Brain (tissue), 1 donor: ENCODE measurements around a stretch of chr11.

DNA sequence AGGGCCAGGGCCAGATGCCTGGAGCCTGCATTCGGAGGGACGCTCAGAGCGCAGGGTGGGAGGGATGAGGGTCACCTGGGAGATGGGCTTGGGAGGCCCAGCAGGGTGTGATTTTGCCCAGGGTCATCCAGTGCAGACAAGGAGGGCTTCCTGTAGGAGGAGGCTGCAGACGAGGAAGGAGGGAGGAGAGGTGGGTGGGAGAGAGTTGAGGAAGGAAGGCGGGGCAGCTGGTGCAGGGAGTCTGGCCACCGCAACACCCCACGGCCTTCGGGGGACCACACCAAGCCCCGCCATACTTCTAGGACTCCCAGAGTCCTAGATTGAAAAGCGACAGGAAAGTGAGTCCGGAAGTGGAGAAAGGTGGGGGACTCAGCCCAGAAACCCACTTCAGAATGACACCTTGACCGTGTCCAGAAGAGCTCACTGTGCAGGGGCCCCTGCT is 10.5 kb downstream of the TNNT3 start:
- RRBS = no CpG with 5 or more reads among the region's 12 CpGs

DNA sequence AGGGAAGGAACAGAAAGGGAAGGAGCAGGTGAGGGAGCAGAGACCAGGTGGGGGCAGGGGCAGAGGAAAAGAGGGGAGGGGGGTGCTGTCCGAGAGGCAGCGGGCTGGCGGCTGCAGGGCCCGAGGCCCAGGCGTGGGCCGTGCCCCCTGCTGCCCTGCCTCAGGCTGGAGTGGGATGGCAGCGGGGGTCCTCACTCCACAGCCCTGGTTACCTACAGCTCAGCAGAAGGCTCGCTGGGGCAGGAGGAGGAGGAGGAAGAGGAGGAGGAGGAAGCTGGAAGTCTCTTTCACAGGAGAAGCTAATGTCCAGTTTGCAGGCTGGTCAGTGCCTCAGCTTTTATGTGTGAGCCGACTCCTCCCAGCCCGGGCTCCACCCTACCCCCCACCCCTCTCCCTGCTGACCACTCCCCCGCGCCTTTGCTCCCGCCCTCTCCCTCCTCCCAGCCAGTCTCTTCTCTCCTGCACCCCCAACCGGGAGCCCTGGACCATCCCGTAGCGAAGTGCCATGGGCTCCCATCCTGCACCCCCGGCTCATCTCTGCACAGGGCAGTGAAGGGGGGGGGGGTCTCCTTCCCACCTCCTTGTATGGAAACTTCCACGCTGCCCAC is 2.1 kb downstream of the IGF2 start:
- RRBS = 3% methylated on average over 5 of the region's 18 CpGs

- RRBS = 3% methylated on average over 6 of the region's 58 CpGs
Measured at GRCh38 chr11:2140750-2141521, 1.7 kb upstream of the IGF2 start.

GRCh38 chr11:2166110-2166511 is 5.1 kb upstream of the INS start:
- RRBS = 7% methylated on average over 20 of the region's 37 CpGs

GRCh38 chr11:2385648-2386232 is 8.6 kb downstream of the CD81 start:
- RRBS = 43% methylated on average over 5 of the region's 23 CpGs

GRCh38 chr11:2461188-2461704 is 16.4 kb downstream of the KCNQ1 start:
- RRBS = 67% methylated on average over 6 of the region's 15 CpGs

DNA sequence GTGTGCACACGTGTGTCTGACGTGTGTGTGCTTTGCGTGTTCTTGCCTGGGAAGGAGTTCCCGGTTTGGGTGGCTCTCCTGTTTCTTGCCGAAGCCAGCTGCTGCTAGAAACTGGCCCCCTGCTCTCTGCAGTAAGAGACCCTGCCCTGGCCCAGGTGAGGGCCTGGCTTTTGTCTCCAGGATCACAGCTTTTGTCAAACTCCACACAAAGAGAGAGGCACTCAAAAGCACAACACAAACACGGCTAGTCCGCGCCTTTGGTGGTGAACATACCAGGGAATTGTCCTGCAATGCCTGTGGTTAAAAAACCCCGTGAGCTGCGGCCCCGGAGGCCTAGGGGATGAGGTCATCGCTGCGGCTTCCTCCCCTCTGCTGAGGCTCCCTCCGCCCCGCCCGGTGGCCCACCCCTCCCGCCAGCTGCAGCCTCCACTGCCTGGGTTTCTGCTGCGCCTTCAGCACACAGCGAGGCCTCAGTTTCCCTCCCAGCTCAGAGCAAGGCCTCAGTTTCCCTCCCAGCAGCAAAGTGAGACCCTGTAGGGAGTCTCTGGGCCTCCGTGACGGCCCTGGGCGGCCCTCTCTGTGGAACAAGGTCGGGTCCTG is 88.9 kb downstream of the KCNQ1 start:
- RRBS = 47% methylated on average over 6 of the region's 23 CpGs

DNA sequence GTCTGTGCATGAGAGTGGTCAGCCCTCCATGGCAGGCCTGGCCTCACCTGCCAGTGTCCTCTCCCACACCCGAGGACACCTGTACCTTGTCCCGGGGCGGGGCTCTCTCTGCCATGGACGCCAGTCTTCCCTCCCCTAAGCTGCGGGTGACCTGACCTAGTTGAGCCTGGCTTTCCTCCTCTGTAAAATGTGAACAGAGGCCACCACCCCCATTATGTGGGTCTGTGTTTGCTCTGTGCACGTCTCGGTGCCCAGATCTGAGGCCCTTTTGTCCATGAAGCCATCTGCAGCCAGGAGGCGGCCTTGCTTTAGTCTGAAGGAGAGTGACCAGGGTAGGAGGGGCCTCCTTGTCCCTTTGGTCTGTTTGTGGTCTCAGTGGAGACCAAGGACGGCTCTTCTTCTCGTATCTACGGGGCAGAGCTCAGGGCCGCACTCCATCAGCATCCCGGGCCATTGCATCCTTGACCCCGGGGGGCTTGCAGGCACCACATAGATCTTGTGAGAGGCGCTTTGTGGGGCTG is 121.5 kb downstream of the KCNQ1 start:
- RRBS = 100% methylated on average over 1 of the region's 15 CpGs

- RRBS = no CpG with 5 or more reads among the region's 2 CpGs
Measured at GRCh38 chr11:2656828-2657574, 212.2 kb downstream of the KCNQ1 start.

DNA sequence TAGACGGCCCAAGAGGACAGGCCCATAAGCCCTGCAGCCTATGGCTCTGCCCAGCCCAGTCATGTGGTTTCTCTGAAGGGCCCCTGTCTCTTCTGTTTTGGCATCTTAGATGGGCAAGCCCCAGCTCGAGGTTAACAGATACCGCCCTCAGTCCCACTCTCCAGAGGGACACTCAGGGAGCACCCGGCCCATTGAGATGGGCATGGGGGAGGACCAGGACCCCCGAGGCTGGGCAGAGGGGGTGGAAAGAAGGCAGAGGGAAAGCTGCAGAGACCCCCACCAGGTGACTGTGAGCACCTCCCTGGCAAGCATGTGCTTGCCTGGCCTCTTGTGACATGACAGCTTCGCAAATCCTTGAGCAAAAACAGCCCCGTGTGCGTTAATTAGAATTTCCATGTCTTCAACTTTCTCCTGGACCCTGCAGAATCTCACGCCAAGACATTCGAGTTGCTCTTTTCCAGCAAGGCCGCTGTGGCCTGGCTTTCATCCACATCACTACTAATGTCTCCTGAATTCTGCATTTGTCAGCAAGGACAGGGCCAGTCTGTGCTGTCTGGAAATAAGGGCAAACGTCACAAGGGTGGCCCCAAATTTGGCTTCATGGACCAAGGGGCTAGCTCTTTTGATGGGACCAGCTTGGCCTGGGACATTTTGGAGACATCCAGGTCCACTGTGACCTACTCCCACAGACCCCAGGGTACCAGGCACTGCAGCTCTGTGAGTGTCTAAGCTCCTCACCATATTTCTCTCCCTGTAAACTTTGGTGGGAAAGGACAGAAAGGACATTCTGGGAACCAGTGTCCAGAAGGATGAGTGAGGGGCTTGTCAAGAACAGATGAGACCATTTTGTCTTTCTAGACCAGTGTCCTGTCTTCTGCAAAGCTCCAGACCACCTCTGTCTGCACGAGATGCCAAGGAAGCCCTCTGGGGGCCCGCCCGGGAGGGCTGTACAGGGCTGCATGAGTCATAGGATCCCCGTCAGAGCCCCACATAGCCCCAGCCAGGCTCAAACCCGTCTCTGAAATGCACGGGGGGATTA is 219.2 kb downstream of the CDKN1C start:
- RRBS = no CpG with 5 or more reads among the region's 18 CpGs

DNA sequence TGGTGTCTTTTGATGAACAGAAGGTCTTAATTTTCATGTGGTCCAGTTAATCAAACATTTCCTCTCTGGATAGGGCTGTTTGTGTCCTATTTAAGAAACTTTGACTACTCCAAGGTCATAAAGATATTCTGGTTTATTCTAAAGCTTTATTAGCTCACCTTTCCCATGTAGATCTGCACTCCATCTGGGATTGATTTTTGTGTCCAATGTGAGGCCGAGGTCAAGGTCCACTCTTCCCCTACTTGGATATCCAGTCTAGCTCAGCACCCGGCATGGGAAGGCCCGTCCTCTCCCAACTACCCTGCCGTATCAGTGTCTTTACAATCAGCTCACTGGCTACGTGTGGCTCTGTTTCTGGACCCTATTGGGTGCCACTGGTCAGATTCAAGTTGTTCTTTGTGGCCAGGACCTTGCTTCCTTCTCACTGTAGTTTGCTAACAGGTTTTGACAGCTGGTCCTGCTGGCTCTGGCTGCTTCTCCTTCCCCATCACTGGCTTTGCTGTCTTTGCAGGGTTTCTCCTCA is 216.7 kb downstream of the CDKN1C start:
- RRBS = no CpG with 5 or more reads among the region's 5 CpGs

- RRBS = 45% methylated on average over 8 of the region's 16 CpGs
Measured at GRCh38 chr11:2804869-2805457, 80.6 kb downstream of the CDKN1C start.

GRCh38 chr11:2812223-2813093 is 73.1 kb downstream of the CDKN1C start:
- RRBS = 63% methylated on average over 6 of the region's 19 CpGs

DNA sequence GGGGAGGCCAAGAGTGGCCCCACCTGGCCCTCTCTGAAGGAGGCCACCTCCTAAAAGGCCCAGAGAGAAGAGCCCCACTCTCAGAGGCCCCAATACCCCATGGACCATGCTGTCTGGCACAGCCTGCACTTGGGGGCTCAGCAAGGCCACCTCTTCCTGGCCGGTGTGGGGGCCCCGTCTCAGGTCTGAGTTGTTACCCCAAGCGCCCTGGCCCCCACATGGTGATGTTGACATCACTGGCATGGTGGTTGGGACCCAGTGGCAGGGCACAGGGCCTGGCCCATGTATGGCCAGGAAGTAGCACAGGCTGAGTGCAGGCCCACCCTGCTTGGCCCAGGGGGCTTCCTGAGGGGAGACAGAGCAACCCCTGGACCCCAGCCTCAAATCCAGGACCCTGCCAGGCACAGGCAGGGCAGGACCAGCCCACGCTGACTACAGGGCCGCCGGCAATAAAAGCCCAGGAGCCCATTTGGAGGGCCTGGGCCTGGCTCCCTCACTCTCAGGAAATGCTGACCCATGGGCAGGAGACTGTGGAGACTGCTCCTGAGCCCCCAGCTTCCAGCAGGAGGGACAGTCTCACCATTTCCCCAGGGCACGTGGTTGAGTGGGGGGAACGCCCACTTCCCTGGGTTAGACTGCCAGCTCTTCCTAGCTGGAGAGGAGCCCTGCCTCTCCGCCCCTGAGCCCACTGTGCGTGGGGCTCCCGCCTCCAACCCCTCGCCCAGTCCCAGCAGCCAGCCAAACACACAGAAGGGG is 37.4 kb downstream of the CDKN1C start:
- RRBS = no CpG with 5 or more reads among the region's 12 CpGs

GRCh38 chr11:2887037-2887519 is 1.5 kb upstream of the CDKN1C start:
- RRBS = no CpG with 5 or more reads among the region's 6 CpGs

DNA sequence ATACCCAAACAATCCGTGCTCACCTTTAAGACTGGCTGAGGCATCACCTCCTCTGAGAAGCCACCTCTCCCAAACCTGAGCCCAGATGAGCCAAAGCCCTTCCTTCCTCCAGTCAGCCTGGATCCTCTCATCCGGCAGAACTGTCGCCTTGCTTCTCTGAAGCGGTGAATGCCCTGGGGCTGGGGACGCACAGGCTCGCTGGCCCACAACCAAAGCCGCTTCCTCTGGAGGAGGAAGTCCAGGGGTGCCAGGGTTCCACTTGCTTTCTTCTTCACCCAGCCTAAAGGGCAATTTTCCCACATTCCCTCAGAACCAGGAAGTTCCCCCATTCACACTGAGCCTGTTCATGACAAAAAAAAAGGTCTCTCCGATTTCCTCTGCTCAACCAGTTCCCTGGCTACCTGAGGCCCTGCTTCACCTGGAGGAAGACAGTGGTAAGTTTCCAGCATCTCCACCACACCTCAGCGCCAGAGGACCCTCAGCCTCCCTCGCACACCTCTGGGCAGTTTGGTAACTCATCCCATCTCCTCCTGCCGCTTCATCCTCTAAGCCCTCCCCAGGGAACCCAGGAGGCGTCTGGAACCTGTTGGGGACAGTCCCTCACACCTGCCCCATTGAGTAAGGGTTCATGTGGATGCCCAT is 2.6 kb upstream of the SLC22A18 start:
- RRBS = no CpG with 5 or more reads among the region's 12 CpGs

DNA sequence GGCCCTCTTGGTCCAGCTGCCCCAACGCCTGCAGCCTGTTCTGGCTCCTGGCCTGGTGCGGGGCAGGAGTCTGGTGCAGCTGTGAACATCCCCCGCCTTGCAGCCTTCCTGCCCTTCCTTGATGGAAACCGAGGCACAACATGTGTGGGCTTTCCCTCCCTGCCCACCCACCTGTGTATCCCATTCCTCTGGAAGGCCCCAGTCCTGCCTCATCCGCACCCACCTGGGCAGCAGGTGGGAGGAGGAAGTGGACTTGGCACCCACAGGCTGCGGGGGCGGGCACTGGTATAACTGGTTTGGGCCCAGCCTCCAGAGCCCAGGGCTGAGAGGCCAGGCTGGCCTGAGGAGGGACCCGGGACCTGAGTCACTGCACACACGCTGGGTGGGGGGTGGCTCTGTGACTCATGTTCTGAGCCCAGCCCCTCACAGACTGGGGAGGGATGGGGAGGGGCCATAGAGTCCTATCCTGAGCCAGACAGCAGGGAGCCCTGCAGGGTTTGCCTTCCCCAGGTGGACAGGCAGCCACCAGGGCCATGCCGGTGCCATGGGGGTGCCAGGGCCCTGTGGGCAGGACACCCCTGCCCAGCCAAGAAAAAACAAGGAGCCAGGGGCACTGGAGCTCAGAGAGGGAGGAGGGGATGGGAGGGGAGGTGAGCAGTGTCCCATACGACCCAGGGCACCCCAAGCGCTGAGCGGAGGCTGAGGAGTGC is 10.4 kb downstream of the SLC22A18 start:
- RRBS = no CpG with 5 or more reads among the region's 13 CpGs

GRCh38 chr11:2929461-2930029 is 325 bp upstream of the PHLDA2 start:
- RRBS = 4% methylated on average over 42 of the region's 65 CpGs

- RRBS = 1% methylated on average over 4 of the region's 14 CpGs
Measured at GRCh38 chr11:3056432-3056872, 771 bp downstream of the CARS1 start.

DNA sequence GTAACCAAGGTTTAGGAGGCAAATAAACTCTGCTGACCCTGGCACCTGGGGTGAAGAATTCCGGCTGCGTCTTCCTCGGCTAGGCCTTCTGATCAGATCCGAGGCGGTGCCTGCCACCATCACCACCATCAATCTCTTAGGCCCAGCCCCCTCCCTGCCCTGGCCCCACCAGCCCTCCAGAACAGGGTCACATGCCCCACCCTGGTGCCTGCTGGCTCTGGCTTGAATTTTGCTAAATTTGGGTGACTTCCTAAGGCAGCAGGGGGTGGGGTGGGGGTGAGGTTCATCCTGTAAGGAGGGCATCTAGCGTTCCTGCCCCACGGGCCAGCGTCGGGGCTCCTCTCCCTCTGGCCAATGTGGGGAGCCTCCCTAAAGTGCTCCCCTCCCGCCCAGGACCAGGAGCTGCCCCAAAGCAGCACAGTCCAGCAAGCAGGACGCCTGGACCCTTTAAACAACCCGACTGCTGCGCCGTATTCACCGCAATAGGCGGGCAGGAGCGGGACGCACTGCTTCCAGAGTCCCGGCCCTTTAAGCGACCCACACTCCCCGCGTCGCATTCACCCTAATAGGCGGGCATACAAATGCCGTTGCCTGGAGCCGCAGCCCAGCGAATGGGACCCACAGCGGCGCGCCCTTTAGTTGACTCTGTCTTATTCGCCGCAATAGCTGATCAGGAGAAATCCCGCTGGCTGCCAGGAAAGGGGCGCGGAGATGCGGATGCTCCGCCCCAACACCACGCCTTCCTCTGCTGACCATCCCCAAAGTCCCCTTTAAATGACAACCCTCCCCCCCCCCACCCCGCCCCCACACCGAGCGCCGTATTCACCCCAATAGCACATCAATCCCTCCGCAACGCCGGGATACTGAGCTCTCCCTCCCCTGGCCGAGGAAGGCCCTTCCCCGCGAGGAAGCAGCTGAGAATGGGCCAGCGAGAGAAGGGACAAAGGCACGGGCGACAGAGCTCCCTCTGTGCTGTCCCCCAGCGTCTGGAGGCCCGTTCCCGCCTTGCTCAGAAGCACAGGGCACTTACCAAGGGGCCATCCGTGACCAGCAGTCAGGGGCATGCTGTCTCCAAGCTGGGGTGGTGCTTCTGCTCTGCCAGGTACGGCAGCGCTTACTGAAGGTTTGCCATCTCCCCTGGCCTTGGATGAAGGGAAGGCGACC is 4.8 kb downstream of the OSBPL5 start:
- RRBS = no CpG with 5 or more reads among the region's 58 CpGs